Mesenchymal stem cell of adipose (primary cell): ENCODE measurements around a stretch of chr18.

DNA sequence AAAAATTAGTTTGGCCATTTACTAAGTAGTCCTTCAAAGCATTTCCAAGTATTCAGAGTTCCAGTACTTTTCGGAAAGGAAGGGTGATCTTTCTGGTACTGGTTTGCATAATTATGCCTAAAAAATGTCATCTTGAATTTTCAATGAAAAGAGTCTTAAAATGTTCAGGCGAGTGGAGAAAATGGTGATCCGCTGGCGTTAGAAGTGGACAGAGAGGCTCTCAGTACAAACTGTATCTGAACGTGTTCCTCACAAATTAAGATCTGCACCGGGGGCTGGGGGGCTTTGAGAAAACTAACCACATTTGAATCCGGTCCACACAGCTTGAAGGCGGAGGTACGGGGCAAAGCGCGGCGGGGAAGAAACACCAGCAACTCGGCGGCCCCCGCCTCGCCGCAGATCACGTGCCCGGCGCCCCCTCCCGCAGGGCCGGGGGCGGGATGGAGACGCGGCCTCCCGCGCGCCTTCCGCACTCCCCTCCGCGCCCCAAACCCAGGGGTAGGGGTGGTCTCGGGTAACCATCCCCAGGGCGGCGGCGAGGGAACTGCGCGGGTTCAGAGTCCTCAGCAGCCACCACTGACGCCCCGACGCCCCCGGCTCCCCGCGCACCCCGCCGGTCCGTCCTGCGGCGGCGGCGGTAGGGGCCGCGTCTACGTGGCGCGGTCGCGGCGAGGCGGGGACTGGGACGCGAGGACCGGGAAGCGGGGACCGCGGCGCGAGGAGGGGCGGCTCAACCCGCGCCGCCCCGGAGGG lies 549 bp downstream of the LPIN2 start:
- CAGE, long polyA plus RNA, result no peak

- CAGE, long polyA plus RNA, result no peak
Measured at GRCh38 chr18:3037329-3038010, 24.5 kb upstream of the LPIN2 start.

DNA sequence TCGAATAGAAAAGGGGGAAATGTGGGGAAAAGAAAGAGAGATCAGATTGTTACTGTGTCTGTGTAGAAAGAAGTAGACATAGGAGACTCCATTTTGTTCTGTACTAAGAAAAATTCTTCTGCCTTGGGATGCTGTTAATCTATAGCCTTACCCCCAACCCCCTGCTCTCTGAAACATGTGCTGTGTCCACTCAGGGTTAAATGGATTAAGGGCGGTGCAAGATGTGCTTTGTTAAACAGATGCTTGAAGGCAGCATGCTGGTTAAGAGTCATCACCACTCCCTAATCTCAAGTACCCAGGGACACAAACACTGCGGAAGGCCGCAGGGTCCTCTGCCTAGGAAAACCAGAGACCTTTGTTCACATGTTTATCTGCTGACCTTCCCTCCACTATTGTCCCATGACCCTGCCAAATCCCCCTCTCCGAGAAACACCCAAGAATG lies 37.0 kb upstream of the LPIN2 start:
- CAGE, long polyA plus RNA, result no peak

GRCh38 chr18:3060410-3061102 lies 47.6 kb upstream of the LPIN2 start:
- CAGE, long polyA plus RNA, result no peak

GRCh38 chr18:3093900-3094593 lies 81.1 kb upstream of the LPIN2 start:
- CAGE, long polyA plus RNA, result no peak

DNA sequence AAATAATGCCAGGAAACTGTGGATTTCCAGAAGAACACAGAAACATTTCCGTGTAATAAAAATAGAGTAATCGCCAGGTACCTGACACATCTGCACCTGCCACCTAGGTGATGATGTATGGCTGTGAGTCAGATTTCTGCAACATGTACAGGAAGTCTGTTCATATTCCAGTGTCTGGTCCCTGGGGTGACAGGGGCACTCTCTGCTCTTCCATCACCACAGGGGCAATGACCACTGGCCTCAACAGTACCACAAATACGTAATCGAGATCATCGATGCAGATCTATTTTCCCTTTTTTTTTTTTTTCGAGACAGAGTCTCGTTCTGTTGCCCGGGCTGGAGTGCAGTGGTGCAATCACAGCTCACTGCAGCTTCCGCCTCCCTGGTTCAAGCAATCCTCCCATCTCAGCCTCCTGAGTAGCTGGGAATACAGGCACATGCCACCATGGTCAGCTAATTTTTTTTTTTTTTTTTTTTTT lies 101.2 kb upstream of the LPIN2 start:
- CAGE, long polyA plus RNA, result no peak

- CAGE, long polyA plus RNA, result no peak
Measured at GRCh38 chr18:3216732-3217506, 2.8 kb downstream of the MYOM1 start.

- CAGE, long polyA plus RNA, result no peak
Measured at GRCh38 chr18:3217742-3218350, 1.9 kb downstream of the MYOM1 start.

GRCh38 chr18:3218704-3219147 lies 1.0 kb downstream of the MYOM1 start:
- CAGE, long polyA plus RNA, result no peak

DNA sequence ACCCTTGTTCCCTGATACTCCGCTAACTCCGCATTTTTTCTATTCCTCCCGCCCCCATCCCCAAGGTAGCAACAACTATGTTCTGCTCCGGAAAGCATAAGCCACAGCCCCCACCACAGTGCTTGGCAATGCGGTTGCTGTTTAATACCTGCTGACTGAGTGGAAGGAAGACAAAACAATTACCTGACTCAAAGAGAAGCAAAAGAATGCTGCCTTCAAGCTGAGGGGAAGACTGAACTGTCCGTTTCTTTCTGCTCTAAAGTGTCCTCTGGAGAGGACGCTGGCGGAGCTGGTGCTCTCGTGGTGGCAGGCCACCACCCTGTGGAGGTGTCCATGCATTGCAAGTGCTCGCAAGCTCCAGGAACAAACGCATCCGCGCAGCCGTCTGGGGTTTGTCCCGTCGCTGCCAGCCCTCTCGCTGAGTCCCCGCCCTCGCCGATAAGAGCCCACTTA lies 1.7 kb upstream of the MYL12A start:
- CAGE, long polyA plus RNA, result no peak

DNA sequence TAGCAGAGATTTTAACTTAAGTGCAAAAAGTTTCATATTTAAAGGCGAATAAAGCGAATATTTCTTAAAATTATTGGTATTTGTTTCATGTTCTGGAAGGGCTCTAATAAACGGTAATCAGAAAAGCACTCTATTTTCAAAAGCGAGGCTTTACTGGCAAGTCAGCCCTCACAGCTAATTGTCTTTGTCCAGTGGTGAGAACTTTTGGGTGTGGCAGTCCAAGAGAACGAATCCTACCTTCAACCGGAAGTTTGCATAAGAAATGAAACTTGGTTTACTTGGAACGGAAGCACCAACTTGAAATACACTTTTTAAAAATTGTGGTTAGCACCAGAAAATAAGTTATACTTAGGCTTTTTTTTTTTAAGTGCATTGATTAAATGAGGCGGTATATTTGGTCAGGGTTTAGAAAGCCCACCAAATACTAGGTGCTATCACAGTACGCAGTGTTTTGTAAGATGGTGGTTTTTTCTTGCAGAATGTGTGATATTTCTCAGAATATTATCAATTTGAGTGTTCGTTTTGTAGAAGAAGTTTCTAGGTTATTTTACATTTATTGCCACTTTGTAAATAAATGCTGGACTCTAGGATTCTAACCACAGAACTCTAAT lies 1.1 kb downstream of the MYL12A start:
- CAGE, long polyA plus RNA, result no peak

DNA sequence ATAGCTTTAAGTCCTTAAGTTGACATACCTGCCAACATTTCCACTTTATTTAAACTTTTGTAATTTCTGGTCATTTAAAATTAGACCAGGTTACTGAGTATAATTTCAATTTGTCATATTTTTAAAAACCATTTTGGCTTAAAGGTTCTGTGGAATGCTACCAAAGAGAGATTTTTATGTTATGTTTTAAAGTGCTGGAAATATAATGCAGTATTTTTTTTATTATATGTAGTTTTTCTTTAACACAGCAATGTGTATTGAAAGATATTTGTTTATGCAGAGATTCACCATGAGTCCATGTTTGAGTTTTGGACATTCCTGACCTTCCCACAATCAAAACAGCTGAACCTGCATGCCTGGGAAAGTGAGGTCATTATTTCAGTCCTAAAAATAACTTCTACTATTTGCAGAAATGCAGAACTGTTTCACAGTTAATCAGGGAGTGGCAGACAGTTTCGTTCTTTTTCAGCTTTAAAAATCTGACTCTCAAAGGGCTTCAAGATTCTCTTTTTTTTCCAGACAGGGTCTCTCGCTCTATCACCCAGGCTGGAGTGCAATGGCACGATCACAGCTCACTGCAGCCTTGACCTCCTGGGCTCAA lies 5.3 kb upstream of the MYL12B start:
- CAGE, long polyA plus RNA, result no peak

DNA sequence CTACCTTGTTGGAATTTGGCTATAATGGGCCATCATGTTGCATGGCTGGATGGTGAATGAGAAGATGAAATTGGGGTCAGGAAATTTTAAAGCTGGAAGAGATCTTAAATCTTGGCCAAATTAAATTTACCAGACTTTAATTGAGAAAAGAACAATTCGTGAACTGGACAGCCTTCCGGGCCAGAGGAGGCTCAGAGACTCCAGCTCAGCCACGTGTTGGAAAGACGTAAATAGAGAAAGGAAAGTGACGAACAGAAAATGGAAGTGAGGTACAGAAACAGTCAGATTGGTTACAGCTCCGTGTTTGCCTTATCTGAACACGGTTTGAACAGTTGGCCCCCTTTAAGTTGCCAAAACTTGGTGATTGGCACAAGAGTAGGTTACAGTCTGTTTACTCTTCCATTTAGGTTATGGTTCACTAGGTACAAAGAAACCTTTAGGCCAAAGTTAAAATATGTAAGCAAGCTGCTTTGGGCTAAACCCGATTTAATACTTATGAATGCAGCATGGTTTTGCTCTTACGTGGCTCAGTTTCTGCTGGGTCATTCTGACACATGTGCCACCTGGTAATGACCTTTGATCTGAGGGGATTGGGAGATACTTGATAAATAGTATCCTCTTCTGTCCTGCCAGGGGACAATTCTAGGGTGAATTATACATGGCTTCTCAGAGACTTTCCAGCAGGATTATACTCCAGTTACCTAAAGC lies 65.3 kb upstream of the TGIF1 start:
- CAGE, long polyA plus RNA, result no peak

DNA sequence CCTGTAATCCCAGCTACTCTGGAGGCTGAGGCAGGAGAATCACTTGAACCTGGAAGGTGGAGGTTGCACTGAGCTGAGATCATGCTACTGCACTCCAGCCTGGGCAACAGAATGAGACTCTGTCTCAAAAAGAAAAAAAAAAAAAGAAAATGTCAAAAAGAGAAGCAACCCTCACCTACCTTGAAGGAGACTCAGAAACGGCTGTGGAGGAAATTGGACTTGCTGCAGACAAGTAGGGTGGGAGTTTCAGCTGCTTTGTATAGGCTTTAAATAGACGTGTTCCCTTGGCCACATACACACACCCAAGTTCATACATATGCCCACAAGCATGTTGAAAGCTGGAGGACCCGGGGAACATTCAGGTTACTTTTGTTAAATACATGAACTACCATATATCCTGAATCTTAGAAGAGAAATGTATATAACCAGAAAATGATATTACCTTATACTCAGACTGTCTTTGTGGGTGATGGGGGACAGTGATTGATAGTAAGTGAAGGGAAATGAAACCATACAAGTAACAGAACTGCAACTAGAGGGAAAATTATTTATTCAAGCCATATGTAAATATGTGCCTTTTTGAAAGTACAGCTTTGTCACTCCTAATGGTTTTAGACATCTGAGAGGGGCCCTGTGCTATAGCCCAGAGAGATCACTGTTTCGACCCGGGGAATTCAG lies 48.3 kb upstream of the TGIF1 start:
- CAGE, long polyA plus RNA, result no peak

DNA sequence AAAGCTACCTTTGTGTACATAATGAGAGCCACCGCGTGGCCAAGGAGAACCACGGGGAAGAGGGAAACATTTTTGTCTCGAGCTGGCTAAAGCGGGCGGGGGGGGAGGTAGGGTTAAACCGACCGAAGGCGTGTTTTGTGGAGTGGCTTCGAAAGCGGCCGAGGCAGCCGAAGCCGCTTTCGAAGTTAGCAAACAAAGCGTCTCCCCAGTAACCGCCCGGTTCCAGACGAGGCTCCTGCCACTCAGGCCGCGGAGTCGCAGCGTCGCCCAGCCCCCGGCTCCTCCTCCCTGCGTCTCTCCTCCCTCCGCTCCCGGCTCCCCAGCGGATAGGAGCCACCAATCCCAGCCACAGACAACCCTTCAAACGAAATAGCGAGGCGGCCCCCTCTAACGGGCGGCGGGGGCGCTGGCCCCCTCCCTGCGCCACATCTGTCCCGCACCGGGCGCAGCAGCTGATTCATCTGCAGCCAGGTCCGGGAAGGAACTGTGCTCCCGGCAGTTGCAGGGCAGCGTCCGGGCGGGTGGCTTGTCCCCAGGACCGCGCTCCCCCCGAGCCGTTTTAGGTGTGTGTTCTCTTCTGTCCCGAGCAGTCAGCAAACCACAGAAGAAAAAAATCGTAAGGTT lies 1.9 kb upstream of the TGIF1 start:
- CAGE, long polyA plus RNA, result no peak

DNA sequence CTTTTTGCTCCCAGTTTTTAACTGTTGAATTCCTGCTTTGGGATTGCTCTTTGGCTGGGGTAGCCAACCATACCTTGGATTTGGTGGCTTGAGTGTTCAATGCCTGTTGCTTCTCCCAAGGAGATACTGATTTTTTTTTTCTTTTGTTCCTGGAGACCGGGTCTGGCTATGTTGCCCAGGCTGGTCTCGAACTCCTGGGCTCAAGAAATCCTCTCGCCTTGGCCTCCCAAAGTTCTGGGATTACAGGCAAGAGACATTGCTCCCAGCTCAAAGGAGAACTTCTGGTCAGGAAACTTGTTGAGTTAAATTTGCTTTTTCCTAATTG lies 3.0 kb downstream of the TGIF1 start:
- CAGE, long polyA plus RNA, result no peak

- CAGE, long polyA plus RNA, result no peak
Measured at GRCh38 chr18:3454402-3455677, 4.9 kb downstream of the TGIF1 start.

DNA sequence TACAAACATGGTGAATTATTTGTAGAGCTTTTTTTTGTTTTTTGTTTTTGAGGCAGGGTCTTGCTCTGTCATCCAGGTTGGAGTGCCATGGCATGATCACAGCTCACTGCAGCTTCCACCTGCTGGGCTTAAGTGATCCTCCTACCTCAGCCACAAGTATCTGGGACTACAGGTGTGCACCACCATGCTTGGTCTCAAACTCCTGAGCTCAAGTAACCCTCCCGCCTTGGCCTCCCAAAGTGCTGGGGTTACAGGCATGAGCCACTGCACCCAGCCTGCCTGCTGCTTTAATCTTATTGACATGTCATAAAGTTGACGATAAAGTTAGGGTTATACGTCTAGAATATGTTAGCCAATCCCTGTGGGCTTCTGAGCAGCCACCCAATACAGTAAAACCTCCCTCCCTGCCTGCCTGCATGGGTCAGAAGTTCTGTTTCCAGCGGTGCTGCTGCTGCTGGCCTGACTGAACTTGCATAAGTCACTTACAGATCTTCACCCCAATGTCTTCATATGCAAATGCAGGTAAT lies 30.0 kb downstream of the TGIF1 start:
- CAGE, long polyA plus RNA, result no peak

- CAGE, long polyA plus RNA, result no peak
Measured at GRCh38 chr18:3526419-3527398, 76.7 kb downstream of the TGIF1 start.

DNA sequence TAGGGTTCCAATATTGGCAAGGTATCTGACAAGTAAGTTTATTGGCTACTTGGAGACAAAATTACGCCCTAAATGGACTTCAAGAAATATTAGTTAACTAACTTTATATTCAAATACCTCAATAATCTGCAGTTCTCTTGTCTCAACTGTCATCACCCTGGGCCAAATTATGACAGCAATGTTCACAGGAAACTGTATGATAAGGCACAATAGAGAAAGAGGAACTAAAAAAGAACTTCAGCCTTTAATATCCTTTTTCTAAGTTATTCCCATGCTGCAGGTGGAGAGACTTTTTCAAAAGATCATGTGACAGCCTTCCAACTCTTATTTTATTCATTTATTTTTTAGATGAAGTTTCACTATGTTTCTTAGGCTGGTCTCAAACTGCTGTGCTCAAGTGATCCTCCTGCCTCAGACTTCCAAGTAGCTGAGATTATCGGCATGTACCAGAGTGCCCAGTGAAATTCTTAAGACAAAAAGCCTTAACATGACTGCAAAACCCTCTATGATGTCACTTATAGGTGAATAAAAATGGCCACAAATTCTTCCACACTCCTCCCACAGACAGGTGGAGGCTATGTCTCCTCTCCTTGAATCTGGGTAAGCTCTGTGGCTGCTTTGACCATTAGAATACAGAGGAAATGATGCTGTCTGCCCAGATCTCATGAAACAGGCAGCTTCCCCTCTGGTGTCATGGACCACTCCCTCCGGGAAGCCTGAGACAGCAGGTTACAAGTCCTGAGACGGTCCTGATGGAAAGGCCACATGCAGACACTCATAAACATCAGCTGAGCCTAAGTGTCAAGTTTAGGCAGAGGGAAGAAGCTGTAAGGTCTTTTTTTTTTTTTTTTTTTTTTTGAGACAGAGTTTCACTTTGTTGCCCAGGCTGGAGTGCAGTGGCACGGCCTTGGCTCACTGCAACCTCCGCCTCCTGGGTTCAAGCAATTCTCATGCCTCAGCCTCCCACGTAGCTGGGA lies 211.1 kb downstream of the TGIF1 start:
- CAGE, long polyA plus RNA, result no peak